Mesenchymal stem cell of the bone marrow (primary cell): ENCODE results near the gene C9orf57.

- CAGE, long polyA plus RNA: no peak
Measured at GRCh38 chr9:69024617-69025065, 10.7 kb upstream of the PRKACG start.

GRCh38 chr9:69120924-69121620 is 53.0 kb upstream of the TJP2 start:
- CAGE, long polyA plus RNA: no peak

DNA sequence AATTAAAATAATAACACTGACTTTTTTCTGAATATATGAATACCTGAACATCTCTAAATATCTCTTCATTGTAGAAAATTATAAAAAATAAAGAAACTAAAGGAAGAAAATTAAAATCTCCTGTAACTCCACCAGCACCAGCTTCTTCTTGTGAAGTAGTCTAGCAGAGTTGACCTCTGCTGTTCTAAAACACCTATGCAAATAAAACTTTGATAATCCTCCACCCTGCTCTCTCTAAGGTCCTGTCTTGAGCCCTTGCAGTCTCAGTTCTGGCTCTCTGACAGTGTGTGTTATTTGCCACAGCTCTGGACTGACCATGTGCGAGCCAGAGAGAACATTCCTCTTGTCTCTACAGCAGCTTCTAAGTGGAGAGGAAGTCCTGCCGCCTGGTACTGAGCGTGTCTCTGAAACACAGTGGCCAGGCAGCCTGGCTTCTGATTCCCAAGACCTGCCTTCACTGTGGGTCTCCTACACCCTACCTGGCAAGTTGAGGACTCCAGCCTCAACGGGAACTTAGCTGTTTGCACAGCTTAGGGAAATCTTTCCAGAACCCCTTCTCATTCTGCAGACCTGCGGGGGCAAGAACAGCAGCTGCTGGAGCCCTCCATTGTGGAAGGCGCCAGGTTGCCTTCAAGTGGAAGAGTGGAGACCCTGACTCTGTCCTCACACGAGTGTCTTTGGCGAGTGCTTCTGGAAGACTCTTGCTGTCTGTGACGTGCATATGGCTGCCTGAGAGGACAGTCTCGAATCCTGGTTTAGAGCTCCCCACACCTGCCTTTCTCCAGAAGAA is 61.7 kb downstream of the ENTREP1 start:
- CAGE, long polyA plus RNA: no peak

GRCh38 chr9:69527392-69527788 is 144.8 kb downstream of the APBA1 start:
- CAGE, long polyA plus RNA: no peak

DNA sequence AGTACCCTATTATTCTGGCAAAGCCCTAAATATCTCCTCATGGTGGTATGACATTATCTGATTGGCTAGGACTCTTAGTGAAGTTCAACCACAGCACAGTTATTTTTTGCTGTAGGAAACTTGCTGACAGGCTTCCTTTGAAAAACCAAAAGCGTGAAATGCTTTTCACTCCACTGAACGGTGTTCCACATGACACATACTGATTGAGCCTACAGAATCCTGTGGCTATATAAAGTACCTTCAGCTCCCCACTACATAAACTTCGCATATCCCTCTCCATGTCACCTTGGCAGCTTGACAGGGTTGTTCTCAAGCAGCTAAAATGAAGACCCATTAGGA is 91.7 kb downstream of the APBA1 start:
- CAGE, long polyA plus RNA: no peak

DNA sequence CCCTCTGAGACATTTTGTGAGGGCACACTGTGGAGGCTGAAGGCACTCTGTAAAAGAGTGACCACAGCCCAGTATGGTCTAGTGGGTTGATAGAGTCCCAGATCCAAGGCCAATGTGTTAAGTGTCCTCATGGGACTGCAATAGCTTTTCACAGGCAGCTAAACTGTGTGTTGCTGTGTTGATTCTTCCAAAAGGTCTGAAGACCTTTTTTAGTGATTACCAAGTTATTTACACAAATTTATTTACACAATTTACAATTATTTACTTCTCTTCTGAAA is 90.4 kb downstream of the APBA1 start:
- CAGE, long polyA plus RNA: no peak

DNA sequence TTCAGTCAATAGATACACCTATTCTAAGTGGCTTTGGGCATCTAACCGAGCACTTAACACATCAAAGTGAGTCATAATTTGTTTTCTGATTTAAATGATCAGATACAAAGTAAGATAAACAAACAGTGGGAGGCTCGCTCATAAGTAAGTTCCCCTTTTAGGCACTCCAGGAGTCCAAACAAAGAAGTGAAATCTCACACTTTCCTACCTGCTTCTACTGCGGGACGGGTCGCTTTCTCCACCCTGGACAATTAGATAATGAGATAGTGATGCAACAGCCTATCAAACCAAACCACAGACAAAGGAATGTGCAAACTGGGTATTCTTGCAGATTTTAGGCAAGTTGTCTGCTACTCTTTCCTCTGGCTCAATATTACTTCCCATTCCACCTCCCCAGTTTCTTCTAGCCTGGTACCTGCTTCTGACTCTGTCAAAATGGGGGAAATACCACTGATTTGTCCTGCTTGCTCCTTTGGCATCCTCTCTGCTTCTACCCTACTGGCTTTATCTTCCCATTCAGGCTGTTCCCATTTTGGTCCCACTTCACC is 89.9 kb downstream of the APBA1 start:
- CAGE, long polyA plus RNA: no peak

- CAGE, long polyA plus RNA: no peak
Measured at GRCh38 chr9:70058480-70058827, 14.8 kb downstream of the MAMDC2 start.

DNA sequence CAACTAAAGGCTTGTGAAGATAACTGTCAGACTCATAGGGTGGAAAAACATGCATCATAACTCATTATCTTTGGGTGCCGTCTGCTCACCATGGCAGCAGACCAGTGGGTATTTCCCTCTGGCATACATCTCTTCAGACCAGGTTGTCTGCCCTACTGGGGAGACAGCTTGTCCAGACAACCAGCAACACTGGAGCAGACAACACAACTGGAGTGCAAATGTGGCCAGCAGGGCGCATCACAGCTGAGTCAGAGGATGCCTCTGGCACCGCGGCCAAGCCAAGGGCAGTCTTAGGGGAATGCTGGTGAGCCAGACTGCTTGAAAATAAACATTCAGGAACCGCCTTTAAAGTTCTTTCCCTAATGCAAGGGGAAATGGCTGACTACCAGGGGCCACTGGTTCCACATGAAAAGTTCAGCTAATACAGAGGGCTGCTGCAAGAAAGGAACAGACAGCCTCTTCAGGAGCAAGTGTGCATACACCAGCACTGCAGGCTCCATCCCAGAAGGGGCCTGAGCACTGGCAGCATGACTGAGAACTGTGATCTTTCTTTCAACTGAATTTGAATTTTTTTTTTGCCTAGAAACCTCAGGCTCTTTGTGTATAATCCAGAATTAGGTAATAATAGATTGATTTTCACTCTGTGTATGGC is 77.3 kb downstream of the MAMDC2 start:
- CAGE, long polyA plus RNA: no peak

- CAGE, long polyA plus RNA: no peak
Measured at GRCh38 chr9:70383075-70383888, 31.2 kb downstream of the KLF9 start.

GRCh38 chr9:70389320-70390134 is 24.9 kb downstream of the KLF9 start:
- CAGE, long polyA plus RNA: no peak

DNA sequence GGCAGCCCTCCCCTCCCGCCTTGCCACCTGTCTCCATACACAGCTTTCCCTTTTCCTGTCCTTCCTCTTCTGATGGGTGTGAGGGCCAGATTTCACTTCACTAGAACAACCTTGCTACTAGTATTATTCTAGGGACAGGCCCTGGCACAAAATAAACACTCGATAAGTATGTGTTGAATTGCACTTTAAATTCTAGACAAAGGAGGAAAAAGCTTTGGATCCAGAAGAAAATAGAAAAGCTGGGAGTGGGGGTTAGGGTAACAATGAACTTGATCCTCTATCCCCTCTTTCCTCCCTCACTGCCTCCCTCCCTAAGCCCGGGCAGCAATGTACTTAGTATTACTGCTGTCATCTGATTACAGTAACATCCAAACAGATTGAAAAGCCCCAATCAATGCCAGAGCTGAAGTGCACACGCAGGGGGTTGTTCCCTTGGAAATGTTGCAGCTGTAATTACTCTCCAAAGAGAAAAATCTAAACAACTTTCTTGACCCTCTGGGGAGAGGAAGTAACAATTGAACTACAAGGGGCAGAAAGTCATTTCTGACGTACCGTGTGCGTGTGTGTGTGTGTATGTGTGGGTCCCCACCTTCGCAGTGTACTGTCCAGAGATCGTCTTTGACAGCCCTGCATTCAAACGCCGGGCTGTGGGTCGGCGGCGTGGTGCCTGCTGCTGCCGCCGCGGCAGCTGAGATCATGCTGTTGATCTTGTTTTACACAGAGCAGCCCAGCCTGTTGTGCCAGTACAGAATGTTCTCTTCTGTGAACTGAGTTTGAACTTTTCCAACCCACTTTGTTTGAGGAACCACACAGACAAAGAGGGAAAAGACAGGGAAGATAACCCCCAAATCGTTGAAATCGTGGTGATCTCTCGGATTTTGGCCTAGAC is 66.0 kb upstream of the KLF9 start:
- CAGE, long polyA plus RNA: no peak

DNA sequence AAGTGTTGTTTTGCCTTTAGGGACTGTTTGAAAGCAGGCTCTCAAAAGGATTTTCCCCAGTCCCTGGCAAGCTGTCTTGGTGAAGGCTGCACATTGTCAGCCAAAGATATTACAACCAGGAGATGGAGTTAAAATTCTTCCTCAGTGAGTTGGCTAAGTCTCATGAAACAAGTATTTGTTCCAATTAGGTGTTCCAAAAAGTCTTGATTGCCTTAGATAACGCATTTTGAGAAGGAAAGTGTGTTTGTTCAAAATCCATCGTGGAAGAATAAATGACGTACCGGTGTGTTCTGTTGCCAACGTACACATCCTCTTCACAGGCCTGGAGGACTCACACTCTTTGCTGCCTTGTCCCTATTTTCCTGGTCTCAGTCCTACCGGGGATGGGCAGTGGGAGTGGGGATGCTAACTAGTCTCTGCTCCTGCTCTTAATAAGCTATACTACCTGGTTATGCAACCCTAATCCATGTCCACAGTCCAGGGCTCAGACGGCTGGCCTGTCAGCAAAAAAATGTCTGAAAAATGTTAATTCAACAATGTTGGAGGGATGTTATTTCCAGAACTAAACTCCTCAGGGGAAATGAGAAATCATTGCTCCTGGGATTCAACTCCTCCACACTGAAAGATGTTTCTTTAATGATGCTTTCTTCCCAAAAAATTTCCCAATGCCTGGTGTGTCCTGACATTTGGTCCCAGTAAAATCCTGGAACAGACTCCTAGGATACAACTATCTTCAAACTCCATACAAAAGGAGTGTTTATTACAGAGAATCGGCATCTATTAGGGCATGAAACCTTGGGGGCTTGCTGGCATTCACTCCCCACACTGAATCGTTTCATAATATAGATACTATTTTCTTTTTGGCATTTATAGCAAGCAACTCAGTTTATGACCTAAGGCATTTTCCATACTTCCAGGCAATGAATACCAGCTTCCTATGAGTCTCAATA is 175.4 kb upstream of the KLF9 start:
- CAGE, long polyA plus RNA: no peak

DNA sequence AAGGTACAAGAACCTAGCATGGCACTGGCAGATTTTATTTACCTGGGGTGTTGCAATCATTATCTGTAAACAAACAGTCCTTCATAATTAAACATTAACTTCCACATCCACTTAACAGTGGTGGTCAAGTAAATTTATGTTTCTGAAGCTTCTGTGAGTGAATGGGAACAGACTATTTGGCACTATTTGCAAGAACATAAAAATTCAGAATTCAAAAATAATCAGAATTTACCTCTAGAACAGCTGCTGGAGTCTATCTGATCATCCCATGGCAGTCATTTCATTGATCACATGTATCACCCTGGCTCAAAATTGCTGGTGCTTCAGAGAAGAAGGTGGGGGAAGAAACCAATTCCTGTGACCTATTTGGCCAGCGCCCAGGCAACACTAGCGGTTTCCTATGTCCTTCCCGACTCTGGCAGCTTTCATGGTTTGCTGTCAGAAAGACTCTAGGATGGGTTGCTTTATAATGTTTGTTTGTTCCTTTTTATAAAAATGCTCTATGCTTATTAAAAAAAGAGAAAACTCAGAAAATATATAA is 24.7 kb downstream of the TRPM3 start:
- CAGE, long polyA plus RNA: no peak

DNA sequence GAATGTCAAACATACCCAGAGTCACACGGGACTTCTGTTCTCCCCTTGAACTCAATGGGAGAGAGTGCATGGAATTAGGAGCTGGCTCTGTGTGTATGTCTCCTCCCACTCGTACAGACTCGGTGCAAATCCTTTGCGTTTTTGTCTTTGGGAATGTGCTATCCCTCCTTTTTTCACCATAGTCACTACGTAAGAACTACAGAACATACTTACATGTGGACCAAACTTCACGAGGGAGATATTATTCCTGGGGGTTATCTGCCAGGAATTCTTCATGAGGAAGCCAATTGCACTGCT is 56.5 kb downstream of the CEMIP2 start:
- CAGE, long polyA plus RNA: no peak

GRCh38 chr9:71760891-71761291 is 7.4 kb downstream of the CEMIP2 start:
- CAGE, long polyA plus RNA: no peak

GRCh38 chr9:71795283-71795974 is 27.1 kb upstream of the CEMIP2 start:
- CAGE, long polyA plus RNA: no peak

DNA sequence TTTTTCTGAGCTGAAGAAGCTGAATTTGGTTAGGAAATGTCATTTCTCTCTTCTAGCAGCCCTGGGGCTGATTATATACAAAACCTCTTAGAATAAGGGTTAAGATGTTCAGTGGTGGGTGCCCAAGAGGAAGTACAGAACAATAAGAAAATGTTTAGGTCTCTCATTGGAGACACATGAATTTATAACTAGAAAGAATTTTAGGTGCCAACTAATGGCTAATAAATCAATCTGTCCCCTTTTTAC is 14.2 kb downstream of the ABHD17B start:
- CAGE, long polyA plus RNA: no peak

DNA sequence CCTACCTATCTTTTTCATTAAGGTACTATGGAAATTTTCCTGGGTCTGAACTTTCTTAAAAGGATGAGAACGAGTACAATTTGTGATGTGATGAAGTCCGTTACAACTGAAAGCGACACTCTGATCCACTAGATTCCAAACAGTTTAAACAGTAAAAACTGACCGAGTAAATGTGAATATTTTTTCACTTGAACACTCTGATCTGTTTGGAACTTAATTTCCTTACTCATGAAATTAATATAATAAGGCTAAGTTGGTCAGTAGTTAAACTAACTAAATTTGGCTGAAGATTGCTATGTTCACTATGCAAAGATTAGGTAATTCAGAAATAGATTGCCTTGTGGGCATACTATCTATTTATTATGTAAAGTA is at the start of gene C9orf57:
TSS of gene C9orf57 (minus strand) at position 122 of the 372 bp plus-strand sequence.
- CAGE, long polyA plus RNA: no peak

DNA sequence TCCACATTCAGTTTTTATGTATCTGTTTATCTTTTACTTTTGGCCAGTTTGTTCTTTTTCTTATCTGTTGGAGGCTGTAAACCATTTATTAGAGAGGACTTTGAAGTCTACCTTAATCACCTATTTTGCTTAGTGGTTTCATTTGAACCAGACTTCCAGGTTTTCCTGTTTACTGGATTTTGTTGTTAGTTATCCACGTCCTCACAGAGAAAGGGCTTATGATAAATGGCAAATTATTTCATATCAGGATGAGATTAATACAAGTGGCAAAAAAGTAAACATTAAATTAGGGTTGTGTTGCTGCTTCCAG is 21.4 kb upstream of the GDA start:
- CAGE, long polyA plus RNA: no peak